Measurements from ENCODE around the gene KCNA6.

- PRO-cap, 2 experiments, result no peak in any of the 2 experiments
Observed at GRCh38 chr12:2792538-2793209, 2.1 kb upstream of the FKBP4 start.

GRCh38 chr12:2796917-2797538 is 2.3 kb downstream of the FKBP4 start:
- PRO-cap, 2 experiments, result no peak in any of the 2 experiments

- PRO-cap, 2 experiments, result no peak in any of the 2 experiments
Observed at GRCh38 chr12:2813553-2813930, 1.1 kb downstream of the ITFG2 start.

DNA sequence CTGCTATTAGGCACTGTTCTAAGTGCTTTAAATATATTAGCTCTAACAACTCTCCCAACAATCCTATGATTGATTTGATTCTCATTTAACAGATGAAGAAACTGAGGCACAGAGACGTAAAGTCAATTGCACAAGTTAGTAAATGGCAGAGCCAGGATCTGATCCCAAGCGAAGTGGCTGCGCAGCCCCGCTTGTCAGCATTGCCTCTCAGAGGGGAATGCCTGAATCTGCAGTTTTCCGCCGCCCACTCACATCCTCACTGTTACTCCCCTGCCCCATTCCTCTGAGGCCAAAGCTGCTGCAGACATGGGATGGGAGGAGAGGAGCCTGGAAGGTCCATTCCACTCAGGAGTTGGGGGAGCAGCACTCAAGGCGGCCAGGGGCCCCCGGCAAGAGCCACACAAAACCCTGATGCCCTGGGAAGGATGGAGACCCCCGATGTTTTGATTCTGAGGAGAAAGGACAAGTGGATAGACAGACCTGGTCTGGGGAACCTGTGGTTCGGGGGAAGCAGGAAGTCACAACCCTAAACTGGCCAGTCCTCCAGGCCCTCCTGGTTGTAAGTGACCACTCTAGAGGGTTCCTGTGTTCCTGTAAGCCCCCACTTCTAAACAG is 970 bp downstream of the NRIP2 start:
- PRO-cap, 2 experiments, result no peak in any of the 2 experiments

DNA sequence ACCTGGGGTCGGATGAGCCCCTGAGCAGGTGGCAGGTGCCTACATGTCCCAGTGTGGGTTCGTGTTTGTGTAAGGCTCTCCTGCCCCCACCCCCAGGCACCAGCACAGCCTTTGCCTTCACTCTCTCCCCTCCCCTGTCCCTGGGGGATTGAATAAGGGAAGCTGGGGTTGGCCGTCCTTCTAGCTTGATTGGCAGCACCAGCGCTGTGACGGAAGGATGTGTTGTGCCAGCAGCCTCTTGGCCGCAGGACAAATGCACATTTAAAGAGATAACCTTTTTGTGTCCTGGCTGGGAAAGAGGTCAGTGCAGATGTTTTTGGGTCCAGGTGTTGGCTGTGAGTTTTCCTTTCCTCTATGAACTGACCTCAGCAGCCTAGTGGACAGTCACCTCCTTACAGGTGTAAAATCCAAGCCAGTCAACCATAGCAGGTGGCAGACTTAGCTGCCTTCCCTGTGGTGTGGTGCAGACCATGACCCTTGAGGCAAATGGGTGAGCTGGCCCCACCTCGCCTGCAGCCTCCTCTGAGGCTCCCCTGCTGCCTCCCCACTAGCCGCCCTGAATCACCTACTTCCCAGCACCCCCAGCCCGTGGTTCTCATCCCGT is 34.6 kb upstream of the TSPAN9 start:
- PRO-cap, 2 experiments, result no peak in any of the 2 experiments

DNA sequence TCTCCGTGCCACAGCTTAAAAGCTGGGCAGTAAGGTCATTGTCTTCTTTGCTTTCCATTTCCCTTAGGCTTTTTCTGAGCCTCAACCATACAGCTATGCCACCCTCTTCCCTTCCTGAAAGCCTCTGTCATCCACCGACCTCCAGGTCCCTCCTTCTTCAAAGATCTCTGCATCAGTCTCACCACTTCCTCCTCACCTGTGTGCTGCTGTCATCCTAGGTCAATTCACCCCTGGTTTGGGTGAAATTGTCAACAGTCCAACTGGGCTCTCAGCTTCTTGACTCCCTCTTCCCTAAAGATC is 15.7 kb upstream of the TSPAN9 start:
- PRO-cap, 2 experiments, result no peak in any of the 2 experiments

DNA sequence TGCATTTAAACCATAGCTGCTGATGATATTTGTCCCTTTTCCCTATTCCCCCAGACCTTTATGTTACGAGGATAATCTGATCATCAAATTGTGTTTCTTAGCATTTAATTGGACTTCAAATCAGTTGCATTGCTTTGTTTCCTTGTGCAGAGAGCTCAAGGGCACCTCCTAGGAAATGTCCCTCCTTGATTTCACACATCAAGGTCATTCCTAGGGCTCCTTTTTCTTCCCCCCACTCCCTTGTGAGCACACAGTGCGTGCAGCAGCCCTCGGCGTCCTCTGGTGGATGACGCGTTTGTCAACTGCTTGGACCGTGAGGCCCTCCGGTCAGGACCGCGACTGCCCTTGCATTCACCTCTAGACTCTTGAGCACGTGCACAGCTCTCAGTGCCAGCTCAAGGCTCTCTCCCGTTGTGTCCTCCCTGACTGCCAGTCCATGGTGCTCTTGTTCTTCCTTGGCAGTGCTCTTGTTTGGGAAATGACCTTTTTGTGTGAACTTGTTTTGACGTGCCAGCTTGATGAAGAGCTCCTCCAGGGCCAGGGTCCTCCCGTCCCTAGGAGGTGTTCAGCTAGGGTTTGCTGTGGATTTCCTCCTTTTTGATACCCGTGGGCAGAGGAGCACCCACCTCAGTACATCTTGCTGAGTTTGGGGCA is 67.8 kb downstream of the TSPAN9 start:
- PRO-cap, 2 experiments, result no peak in any of the 2 experiments

GRCh38 chr12:3168699-3169262 is 91.6 kb downstream of the TSPAN9 start:
- PRO-cap, 2 experiments, result no peak in any of the 2 experiments

DNA sequence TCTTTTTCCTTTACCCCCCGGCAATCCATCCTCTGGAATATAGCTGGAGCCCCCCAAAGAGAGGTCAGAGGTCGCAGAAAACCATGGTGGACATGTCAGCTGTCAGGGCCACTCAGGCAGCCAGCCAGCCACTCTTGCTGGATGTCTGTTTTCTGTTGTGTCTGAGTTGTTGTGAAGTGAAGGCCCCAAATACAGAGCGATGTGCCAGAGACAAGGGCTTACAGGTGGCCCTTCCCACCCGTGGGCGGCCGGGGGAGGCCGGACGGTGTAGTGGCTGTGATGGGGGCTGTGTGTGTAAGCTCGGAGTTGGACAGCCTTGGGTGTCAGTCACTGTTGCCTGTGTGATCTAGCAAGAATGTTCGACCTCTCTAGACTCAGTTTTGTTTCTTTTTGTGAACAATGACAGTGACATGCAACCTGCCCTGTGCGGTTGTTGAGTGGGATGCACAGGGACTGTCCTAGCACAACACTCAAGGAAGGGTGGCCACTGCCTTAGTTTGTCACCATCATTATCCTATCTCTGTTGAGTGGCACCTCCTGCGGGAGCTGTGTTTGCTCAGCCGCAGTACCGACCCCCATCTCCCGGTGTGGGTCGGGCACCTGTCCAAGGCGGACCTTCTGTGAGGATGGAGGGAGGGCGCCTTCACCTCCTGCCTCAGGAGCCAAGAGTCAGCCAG is 141.8 kb downstream of the TSPAN9 start:
- PRO-cap, 2 experiments, result no peak in any of the 2 experiments

GRCh38 chr12:3241395-3242033 is 164.3 kb downstream of the TSPAN9 start:
- PRO-cap, 2 experiments, result no peak in any of the 2 experiments

DNA sequence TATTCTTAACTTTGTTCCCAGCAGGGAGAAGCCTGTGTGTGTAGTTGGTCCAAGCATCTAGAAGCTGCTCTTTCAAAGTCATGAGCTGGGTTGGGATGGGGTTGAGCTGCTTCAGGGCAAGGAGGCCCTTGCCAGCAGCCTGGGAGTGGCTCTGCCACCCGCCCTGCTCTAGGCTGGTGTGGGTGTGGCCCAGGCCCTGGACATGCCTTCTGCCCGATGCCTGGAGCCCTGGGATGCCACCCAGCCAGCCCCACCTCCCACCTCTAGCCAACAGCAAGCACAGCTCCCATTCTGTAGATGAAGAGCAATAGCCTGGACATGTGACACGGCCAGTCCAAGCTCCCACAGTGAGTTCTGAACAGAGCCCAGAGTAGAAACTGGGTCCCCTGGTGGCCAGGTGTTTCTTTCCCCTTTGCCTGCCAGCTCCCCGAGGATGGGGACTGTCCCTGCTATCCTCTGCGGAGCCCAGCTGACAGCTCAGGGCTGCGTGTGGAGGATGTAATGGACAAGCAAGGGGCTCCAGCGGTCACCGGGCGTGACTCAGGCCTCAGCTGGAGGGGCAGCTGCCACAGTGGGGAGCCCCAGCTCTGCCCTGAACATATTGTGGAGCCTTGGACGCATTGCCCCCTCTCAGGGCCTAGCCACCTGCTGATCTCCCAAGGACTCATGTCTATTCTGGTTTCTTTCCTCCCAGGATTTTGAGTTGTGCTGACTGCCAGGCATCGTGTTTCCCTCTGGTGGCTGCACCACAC is 165.1 kb downstream of the TSPAN9 start:
- PRO-cap, 2 experiments, result no peak in any of the 2 experiments

- PRO-cap, 2 experiments, result no peak in any of the 2 experiments
Observed at GRCh38 chr12:3253688-3254591, 176.8 kb downstream of the TSPAN9 start.

DNA sequence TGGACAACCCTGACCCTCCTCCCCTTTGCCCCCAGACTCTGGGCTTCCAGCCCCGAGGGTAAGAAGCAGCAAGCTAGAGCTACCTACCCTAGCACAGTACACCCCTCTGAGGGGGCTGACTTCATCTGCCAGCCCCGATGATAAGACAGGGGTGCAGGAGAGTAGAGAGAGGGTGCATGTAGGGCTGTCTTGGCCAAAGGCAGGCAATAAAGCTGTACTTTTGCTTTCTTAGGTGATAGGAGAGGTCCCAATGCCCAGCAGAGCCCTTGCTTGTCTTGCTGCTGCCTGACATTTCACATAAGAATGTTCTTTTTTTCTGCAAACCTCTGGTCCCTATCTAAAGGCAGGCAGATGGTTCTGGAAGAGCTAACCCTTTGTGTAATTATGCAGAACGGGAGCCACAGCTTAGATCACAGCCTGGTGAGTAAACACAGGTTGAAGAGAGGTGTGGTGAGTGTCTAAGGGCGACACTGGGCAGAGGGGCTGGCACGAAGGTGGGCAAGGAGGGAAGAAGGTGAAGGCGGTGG is 42.6 kb downstream of the PRMT8 start:
- PRO-cap, 2 experiments, result no peak in any of the 2 experiments

- PRO-cap, 2 experiments, result no peak in any of the 2 experiments
Observed at GRCh38 chr12:3950722-3951017, 77.5 kb upstream of the PARP11 start.

- PRO-cap, 2 experiments, result no peak in any of the 2 experiments
Observed at GRCh38 chr12:3951018-3951241, 77.7 kb upstream of the PARP11 start.

DNA sequence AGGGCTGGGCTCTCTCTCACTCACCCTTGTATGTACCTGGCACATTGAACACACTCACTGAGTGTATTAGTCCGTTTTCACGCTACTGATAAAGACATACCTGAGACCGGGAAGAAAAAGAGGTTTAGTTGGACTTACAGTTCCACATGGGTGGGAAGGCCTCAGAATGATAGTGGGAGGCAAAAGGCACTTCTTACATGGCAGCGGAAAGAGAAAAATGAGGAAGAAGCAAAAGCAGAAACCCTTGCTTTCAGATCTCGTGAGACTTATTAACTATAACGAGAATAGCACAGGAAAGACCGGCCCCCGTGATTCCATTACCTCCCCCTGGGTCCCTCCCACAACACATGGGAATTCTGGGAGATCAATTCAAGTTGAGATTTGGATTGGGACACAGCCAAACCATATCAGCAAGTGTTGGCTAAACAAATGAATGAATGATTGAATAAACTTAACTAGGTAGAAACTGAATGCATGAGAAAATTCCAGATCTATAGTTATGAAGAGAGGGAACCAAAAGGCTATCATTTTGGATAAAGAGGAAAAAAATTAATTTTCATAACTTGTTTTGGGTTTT is 85.3 kb upstream of the PARP11 start:
- PRO-cap, 2 experiments, result no peak in any of the 2 experiments

GRCh38 chr12:4015394-4015932 is 142.3 kb upstream of the PARP11 start:
- PRO-cap, 2 experiments, result no peak in any of the 2 experiments

DNA sequence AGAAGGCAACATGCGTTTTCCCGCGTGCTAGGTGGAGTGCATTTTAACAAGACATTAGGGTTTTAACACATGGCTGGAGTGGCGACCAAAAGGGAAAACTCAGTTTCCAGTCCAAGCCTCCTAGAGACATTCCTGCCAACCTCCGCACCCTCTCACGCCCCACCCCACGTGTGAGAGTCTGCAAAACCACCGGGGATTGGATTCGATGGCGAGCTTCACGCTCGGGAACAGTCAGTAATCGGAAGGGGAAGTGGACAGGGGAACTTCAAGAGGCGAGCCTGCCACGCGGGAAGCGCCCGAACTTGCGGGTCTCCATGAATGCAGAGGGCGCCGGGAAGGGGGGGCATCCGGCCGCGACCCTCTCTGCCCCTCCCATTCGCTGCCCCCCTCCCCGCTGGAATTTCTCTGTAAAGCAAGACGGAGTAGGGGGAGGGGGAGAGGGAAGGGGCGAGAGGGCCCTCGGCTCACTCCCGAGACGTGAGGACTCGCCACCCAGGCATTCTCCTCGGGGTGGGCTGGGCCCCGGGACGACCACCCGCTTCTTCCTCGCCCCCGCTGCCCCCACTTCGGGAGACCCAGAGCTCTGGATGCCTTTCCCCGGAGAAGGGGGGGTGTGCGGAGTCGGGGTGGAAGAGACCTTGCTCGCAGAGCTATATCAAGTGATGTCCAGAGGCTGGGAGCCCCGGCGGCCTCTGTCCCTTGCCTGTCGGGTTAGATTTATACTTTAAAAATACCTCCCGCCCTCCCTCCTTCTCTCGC is 2.6 kb upstream of the CCND2 start:
- PRO-cap, 2 experiments, result peak in 1 of 2 experiments; most common plus-strand start position 262 of the sequence (in 1)

DNA sequence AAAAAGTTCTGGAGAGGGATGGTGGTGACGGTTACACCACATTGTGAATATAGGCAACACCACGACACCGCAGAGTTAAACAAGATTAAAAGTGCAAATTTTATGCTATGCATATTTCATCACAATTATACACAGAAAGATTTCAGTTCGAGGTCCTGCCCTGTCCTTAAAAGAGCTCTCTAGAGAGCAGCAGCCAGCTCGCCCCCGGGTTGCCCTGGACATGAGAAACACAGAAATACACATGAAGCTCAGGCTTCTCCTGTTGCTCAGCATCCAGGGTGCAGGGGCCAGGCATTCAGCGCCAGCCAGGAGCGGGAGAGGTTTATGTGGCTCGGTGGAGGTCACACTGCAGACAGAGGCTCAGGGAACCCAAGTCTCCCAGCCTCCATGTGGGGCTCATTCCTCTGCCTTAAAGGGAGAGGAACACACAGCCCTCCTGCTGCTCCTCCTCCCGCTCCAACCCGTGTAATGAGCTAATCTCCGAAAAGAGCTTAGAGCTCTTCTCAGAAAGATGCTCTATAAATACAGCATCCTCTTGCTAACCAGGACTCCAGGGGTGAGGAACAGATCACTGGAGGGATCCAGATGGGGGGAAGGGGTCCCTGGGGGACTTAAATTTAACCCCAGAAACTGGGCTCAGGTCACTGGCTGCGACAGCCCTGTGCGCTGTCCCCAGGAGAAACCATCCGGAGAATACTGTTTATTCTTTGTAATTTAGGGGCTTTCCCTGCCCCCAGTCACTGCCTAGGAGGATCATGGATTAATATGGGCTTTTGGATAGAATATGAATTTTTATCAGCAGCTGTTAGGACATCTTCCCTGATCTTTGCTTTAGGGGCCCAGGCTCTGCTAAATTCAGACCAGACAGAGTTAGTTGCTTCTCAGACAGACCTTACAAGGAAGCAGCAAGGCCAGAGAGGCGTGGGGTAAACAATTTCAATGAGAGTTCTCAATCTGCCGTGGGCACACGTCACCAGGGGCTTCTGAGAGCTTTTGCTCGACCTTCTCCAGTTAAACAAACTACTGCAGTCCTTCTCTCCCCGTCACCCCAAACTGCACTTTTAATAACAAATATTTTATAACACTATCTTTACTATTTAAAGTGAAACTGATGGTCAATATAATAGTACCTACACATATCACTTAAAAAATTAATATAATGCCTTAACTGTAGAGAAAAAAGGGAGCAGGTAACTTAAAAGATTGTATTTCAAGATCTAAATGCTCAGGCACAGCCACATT is 28.0 kb downstream of the FGF6 start:
- PRO-cap, 2 experiments, result no peak in any of the 2 experiments

- PRO-cap, 2 experiments, result no peak in any of the 2 experiments
Observed at GRCh38 chr12:4809168-4809879, at the start of gene KCNA6. TSS of gene KCNA6 (plus strand) at chr12:4809334.